Thyroid gland (tissue), 7 donors: ENCODE measurements around the genes TAAR2 and ALDH8A1.

- PRO-cap, 2 experiments = no peak in any of the 2 experiments
- RAMPAGE, long total RNA, 5 experiments = no peak in any of the 5 experiments
These were observed 1.1 kb downstream of the MOXD1 start for GRCh38 chr6:132400216-132400488.

DNA sequence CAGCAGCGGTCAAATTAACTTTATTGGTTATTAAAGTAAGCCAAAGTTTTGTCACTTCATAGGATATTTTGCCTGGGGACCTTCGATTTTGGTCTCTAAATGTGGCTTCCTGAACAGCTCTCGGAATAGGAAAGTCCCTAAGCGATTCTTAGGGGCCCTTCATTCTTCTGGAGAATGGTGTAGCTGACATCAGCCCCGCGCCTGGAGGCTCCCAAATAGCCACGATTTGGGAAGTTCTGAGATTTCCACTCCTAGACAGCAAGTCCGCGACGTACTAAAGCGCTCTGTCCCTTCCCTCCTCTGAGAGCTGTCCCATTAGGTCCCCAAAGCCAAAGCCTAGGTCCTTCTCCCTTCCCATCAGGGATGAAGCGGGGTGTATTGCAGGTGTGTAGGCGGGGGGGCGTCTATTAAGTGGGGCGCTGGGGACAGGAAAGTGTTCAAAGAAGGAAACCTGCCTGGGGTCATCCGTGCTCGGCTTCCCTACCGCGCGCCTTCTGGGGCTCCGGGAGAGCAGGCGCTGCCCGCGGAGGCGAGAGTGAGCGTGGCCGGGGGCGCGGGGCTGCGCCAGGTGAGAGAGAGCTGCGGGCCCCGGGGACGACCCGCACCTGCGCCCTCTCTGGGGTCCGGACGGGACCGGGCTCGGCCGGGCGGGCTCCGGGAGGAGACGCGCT lies 651 bp downstream of the MOXD1 start:
- PRO-cap, 2 experiments = no peak in any of the 2 experiments
- RAMPAGE, long total RNA, 5 experiments = no peak in any of the 5 experiments

DNA sequence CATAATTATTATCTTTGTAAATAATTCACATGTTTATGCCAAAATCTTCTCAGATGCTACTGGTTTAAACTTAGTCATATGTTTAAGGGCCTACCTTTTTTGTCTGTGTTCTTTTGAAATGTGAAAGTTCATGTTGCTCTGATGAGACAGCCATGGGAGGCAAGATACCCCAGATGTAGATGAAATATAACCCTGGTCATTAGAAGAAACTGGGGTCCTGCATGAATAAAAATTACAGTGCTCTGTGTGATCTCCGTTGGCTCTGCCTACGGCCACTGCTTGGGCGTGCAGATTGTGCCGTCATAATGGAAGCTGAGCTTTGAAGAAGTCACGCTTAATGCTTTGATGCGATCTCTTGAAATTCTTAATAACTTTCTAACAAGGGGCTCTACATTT lies at the start of gene TAAR2:
TAAR2 (minus strand) TSS at position 154 of the 396 bp plus-strand sequence.
- PRO-cap, 2 experiments = no peak in any of the 2 experiments
- RAMPAGE, long total RNA, 5 experiments = no peak in any of the 5 experiments

DNA sequence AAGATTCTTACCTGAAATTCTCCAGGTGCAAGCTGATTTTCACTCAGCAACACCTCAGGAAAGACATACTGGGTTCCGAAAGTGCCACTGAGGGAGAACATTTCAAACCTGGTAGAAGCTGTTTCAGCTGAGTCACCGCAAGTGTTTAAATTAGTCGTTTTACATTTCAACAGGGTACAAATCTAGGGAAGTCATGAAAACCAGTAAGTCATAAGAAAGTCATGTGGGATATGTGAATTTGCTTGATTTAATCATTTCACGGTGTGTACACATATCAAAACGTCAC lies 25.3 kb upstream of the TAAR1 start:
- PRO-cap, 2 experiments = no peak in any of the 2 experiments
- RAMPAGE, long total RNA, 5 experiments = no peak in any of the 5 experiments

DNA sequence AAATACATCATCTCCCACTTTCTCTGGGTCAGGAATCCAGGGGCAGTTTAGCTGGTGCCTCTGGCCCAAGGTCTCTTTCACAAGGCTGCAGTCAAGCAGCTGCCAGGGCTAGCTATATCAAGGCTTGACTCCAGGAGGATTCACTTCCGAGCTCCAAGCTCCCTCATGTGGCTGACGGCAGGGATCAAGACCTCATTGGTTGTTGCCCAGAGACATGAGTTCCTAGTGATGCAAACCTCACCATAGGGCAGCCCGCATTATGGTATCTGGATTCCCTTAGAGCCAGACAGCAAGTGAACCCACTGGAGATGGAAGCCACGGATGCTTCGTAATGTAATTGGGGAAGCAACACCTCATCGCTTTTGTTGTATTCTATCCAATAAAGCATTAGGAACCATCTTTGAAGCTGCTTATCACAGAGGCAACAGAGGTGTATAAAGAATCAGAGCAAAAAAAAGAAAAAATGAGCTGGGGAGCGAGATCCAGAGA lies 1.4 kb upstream of the VNN1 start:
- PRO-cap, 2 experiments = no peak in any of the 2 experiments
- RAMPAGE, long total RNA, 5 experiments = no peak in any of the 5 experiments

GRCh38 chr6:132732793-132733129 lies 18.9 kb upstream of the VNN1 start:
- PRO-cap, 2 experiments = no peak in any of the 2 experiments
- RAMPAGE, long total RNA, 5 experiments = no peak in any of the 5 experiments

GRCh38 chr6:132819287-132820403 lies 5.3 kb downstream of the RPS12 start:
- PRO-cap, 2 experiments = no peak in any of the 2 experiments
- RAMPAGE, long total RNA, 5 experiments = no peak in any of the 5 experiments

- PRO-cap, 2 experiments = no peak in any of the 2 experiments
- RAMPAGE, long total RNA, 5 experiments = no peak in any of the 5 experiments
These were observed 265.9 kb upstream of the TCF21 start for GRCh38 chr6:133623080-133623432.

GRCh38 chr6:133767242-133767807 lies 121.6 kb upstream of the TCF21 start:
- PRO-cap, 2 experiments = no peak in any of the 2 experiments
- RAMPAGE, long total RNA, 5 experiments = no peak in any of the 5 experiments

- PRO-cap, 2 experiments = no peak in any of the 2 experiments
- RAMPAGE, long total RNA, 5 experiments = no peak in any of the 5 experiments
These were observed 1.0 kb downstream of the TCF21 start for GRCh38 chr6:133889624-133890611.

- PRO-cap, 2 experiments = no peak in any of the 2 experiments
- RAMPAGE, long total RNA, 5 experiments = no peak in any of the 5 experiments
These were observed 61.1 kb downstream of the SGK1 start for GRCh38 chr6:134256773-134257321.

GRCh38 chr6:134399718-134399955 lies 81.7 kb upstream of the SGK1 start:
- PRO-cap, 2 experiments = no peak in any of the 2 experiments
- RAMPAGE, long total RNA, 5 experiments = no peak in any of the 5 experiments

- PRO-cap, 2 experiments = peak in 2 of 2 experiments; most common plus-strand start chr6:134436698 (in 2); most common minus-strand start chr6:134436678 (in 2)
- RAMPAGE, long total RNA, 5 experiments = no peak in any of the 5 experiments
These were observed 118.4 kb upstream of the SGK1 start for GRCh38 chr6:134435988-134436987.

- PRO-cap, 2 experiments = no peak in any of the 2 experiments
- RAMPAGE, long total RNA, 5 experiments = no peak in any of the 5 experiments
These were observed 312.8 kb upstream of the SGK1 start for GRCh38 chr6:134630434-134631309.

DNA sequence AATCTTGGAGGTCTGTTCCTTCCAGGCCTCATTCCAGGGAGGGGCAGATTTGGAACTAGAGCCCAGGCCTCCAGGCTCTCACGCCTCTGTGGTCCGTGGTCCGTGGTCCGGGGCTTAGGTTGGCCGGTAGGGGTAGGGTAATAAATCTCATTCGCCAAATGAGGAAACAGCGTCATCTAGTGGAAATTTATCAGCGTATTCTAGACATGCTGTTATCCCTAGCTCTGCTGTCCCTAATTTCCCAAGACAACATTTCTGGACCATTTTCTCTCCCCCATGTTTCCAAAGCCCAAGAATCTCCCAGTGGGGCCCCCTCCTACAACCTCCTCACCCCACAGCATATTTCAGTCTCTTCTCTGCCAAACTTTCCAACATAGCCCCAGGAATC lies 127.0 kb downstream of the ALDH8A1 start:
- PRO-cap, 2 experiments = no peak in any of the 2 experiments
- RAMPAGE, long total RNA, 5 experiments = no peak in any of the 5 experiments

DNA sequence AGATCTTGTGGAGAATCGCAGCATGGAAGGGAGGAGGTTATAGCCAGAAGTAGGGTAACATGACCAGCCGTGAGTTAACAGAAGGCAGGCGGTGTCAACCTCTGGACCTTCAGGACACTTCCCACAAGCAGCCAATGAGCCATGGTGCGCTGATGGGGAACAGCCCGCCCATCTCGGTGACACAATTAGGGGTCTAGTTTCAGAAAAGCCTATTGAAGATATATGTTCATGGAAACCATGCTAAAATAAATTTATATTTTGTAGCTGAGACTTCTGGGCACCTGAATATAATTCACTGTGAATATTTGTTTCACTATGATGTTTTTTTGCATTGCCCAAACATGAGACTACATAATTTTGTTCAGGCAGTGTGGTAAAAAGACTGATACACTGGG lies 98.2 kb downstream of the ALDH8A1 start:
- PRO-cap, 2 experiments = no peak in any of the 2 experiments
- RAMPAGE, long total RNA, 5 experiments = no peak in any of the 5 experiments

- PRO-cap, 2 experiments = no peak in any of the 2 experiments
- RAMPAGE, long total RNA, 5 experiments = no peak in any of the 5 experiments
These were observed 53.1 kb downstream of the ALDH8A1 start for GRCh38 chr6:134896749-134897248.

- PRO-cap, 2 experiments = no peak in any of the 2 experiments
- RAMPAGE, long total RNA, 5 experiments = no peak in any of the 5 experiments
These were observed 41.0 kb downstream of the ALDH8A1 start for GRCh38 chr6:134908626-134909638.

GRCh38 chr6:134949966-134950540 lies at the start of gene ALDH8A1:
ALDH8A1 (minus strand) TSS chr6:134950101.
- PRO-cap, 2 experiments = no peak in any of the 2 experiments
- RAMPAGE, long total RNA, 5 experiments = no peak in any of the 5 experiments

GRCh38 chr6:135087607-135088337 lies 33.1 kb upstream of the HBS1L start:
- PRO-cap, 2 experiments = no peak in any of the 2 experiments
- RAMPAGE, long total RNA, 5 experiments = no peak in any of the 5 experiments